ENCODE data around the genes PIK3IP1, DRG1 and SLC5A4.

DNA sequence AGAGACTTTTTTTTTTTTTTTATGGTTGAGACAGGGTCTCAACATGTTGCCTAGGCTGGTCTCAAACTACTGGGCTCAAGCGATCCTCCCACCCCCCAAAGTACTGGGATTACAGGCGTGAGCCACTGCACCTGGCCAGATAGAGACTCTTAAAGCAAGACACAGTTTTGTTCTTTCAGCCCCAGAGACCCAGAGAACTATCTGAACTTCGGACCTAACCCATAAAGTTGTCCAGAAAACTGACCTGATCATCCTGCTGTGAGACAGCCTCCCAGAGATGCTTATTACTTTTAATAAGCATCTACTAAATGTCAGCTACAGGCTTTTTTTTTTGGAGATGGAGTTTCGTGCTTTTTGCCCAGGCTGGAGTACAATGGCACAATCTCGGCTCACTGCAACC is 8.7 kb downstream of the PIK3IP1 start:
- PRO-cap, 2 experiments, result no peak in any of the 2 experiments

- PRO-cap, 2 experiments, result peak in 2 of 2 experiments; most common minus-strand start chr22:31292456 (in 2)
Observed at GRCh38 chr22:31292250-31292842, at the start of gene PIK3IP1. TSS of gene PIK3IP1 (minus strand) at chr22:31292488.

- PRO-cap, 2 experiments, result no peak in any of the 2 experiments
Observed at GRCh38 chr22:31344172-31345020, 1.8 kb downstream of the PATZ1 start.

GRCh38 chr22:31346407-31347286 is 501 bp upstream of the PATZ1 start:
- PRO-cap, 2 experiments, result peak in 2 of 2 experiments; most common plus-strand start chr22:31346432 (in 2)

DNA sequence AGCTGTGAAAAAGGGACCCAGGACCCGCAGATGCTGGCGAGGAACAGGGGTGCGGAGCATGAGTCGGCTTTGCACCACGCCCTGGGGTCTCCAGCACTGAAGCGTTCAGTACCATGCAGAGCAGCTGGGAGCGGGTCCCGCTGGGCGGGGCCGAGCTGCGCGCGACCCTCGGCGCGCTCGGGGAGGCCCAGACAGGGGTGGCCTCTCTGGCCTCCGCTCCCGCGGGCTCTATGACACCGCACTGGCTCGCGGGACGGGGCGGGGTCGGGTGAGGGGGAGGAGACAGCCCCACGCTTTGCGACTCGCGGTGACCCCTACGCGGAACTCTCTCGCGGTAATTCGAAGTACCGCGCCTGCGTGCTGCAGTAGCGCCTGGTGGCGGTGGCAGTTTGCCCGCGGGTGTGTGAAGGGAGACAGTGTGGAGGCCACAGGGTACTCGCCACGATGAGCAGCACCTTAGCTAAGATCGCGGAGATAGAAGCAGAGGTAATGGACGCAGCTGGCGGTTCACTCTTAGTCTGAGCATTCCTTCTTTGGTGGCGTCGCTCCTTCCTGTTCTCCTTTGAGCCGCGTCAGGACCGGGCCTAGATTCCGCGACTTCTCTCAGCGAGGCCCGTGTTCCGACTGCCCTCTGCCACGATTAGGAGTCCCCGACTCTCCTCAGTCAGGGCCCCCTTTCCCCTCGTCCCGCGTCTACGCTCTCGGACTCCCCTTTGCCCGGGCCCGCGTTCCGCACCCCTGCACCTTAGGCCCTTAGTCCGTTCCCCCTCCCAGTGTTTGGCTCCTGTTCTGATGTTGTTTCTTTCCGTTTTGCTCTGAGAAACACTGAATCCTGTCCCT is at the start of gene DRG1:
DRG1 (plus strand) TSS at position 365 of the 840 bp plus-strand sequence.
- PRO-cap, 2 experiments, result peak in 2 of 2 experiments; most common plus-strand start position 365 of the sequence (in 2); most common minus-strand start position 230 of the sequence (in 1)

GRCh38 chr22:31560885-31561415 is 64.6 kb downstream of the SFI1 start:
- PRO-cap, 2 experiments, result no peak in any of the 2 experiments

- PRO-cap, 2 experiments, result no peak in any of the 2 experiments
Observed at GRCh38 chr22:31579793-31580237, 82.2 kb downstream of the PISD start.

DNA sequence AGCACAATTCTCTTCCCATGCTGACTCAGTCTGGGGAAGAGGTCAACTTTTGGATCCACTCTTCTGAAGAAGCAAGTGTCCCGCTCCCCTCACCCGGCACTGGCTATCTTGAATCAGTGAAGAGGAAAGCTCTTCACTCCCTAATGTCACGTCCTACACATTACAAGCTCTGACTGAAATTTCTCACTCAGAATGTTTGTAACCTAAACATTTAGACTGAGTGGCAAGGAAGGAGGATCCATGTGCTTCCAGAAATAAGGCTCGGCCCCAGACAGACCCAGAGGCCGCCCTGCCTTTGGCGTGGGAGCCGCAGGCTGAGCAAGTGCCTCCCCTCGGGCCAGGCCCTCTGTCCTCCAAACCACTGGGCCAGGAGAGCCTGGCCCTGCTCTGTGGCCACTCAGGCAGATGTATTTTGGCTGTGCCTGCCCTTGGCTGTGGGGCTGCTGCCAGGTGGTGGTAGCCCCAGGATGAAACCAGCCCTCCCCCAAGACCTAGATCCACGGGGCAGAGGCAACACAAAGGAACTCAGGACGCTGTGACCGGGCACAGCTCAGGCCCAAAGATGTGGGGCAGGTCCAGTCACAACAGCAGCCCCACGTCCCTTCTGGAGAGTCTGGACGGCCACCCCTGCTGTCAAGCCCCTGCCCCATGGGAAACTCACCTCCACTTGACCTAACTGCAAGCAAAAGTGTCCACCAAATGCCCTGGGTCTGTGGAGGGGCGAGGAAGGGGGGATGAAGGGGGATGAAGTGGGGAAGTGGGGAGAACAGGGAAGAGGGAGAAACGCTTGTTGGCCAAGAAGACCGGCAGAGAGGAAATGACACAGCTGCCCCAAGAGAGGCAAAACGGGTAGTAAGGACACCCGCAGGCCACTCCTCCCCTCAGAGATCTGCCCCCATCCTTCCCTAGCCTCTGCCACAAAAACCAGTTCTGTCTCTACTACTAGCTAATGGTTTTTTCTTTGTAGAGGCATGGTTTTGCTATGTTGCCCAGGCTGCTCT is 24.0 kb downstream of the PISD start:
- PRO-cap, 2 experiments, result peak in 1 of 2 experiments; most common minus-strand start position 818 of the sequence (in 1)

- PRO-cap, 2 experiments, result no peak in any of the 2 experiments
Observed at GRCh38 chr22:31681806-31682259, 19.8 kb upstream of the PISD start.

GRCh38 chr22:31922983-31923643 is 21.2 kb upstream of the YWHAH start:
- PRO-cap, 2 experiments, result no peak in any of the 2 experiments

GRCh38 chr22:32101820-32102321 is 57.2 kb downstream of the C22orf42 start:
- PRO-cap, 2 experiments, result no peak in any of the 2 experiments

- PRO-cap, 2 experiments, result no peak in any of the 2 experiments
Observed at GRCh38 chr22:32255145-32255446, at the start of gene SLC5A4. TSS of gene SLC5A4 (minus strand) at chr22:32255347.

- PRO-cap, 2 experiments, result no peak in any of the 2 experiments
Observed at GRCh38 chr22:32360068-32360758, 2.5 kb downstream of the RFPL3 start.

- PRO-cap, 2 experiments, result no peak in any of the 2 experiments
Observed at GRCh38 chr22:32496272-32496550, 21.6 kb downstream of the FBXO7 start.

- PRO-cap, 2 experiments, result no peak in any of the 2 experiments
Observed at GRCh38 chr22:32557477-32558100, 83.0 kb downstream of the FBXO7 start.

- PRO-cap, 2 experiments, result no peak in any of the 2 experiments
Observed at GRCh38 chr22:32680113-32680636, 121.3 kb upstream of the TIMP3 start.

- PRO-cap, 2 experiments, result no peak in any of the 2 experiments
Observed at GRCh38 chr22:32811958-32812941, 10.7 kb downstream of the TIMP3 start.

DNA sequence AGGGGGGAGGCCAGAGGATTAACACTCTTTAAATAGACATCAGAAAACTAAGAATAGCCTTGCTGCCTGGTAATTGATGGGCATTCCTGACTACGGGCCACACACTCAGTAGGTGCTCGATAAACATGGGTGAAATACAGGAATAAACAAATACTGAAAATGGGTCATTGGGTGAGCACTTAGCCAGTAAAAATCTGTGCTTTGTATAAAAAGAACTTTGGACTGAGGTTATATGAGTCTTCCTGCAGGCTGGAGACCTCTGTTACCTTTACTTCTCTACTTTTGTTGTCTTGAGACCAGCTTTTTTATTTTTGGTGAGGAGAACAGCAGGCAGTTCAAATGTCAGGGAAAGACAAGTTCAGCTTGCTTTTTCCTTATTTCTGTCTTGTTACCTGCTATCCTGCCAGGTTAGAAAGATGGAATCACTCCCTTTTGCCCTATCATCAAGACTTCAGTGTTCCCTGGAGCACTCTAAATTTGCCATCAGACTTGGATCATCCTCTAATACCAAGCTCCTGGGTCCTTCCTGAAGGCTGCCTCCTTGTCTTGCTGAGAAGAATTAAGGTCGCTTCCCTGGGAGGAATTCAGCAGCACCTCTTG is 14.8 kb downstream of the TIMP3 start:
- PRO-cap, 2 experiments, result no peak in any of the 2 experiments

GRCh38 chr22:33301963-33302608 is 243.9 kb upstream of the SYN3 start:
- PRO-cap, 2 experiments, result no peak in any of the 2 experiments

- PRO-cap, 2 experiments, result no peak in any of the 2 experiments
Observed at GRCh38 chr22:33335641-33336313, 277.6 kb upstream of the SYN3 start.

Measured in psoas muscle (tissue), 2 donors.